ENCODE results near the genes MYCN and KCNS3.

GRCh38 chr2:15561547-15562371 lies 625 bp upstream of the NBAS start:
- CAGE, long polyA plus RNA = no peak
- RRBS = no CpG with 5 or more reads among the region's 13 CpGs

DNA sequence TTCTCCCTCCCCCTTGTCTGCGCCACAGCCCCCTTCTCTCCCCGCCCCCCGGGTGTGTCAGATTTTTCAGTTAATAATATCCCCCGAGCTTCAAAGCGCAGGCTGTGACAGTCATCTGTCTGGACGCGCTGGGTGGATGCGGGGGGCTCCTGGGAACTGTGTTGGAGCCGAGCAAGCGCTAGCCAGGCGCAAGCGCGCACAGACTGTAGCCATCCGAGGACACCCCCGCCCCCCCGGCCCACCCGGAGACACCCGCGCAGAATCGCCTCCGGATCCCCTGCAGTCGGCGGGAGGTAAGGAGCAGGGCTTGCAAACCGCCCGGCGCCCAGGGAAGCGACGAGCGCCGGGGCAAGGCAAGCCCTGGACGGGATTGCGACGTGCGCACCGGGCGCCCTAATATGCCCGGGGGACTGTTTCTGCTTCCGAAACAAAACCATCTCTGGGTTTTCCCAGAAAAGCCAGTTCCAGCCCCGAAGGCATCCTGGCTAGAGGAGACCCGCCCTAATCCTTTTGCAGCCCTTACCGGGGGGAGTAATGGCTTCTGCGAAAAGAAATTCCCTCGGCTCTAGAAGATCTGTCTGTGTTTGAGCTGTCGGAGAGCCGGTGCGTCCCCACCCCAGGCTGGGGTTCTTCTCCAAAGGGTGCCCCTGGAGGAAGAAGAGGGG lies at the start of gene MYCN:
Gene MYCN (plus strand): TSS at position 100 of the 665 bp plus-strand sequence.
- CAGE, long polyA plus RNA = no peak
- RRBS = 4% methylated on average over 18 of the region's 46 CpGs

DNA sequence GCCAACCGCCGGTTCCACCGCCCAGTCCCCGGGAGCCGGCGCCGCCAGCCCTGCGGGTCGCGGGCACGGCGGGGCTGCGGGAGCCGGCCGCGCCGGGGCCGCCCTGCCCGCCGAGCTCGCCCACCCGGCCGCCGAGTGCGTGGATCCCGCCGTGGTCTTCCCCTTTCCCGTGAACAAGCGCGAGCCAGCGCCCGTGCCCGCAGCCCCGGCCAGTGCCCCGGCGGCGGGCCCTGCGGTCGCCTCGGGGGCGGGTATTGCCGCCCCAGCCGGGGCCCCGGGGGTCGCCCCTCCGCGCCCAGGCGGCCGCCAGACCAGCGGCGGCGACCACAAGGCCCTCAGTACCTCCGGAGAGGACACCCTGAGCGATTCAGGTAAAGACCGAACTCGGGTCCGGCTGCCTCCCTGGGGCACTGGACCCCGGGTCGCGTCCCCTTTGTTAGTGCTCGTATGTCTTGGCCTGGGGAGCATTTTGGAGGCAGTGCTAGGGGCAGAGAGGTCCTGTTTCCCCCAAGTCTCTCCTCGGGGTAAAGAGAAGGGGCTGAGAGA lies 2.2 kb downstream of the MYCN start:
- CAGE, long polyA plus RNA = no peak
- RRBS = 5% methylated on average over 45 of the region's 62 CpGs

- CAGE, long polyA plus RNA = no peak
- RRBS = 50% methylated on average over 1 of the region's 18 CpGs
Observed at GRCh38 chr2:15943030-15943939, 2.9 kb downstream of the MYCN start.

- CAGE, long polyA plus RNA = no peak
- RRBS = no CpG with 5 or more reads among the region's 12 CpGs
Observed at GRCh38 chr2:16050815-16051610, 110.7 kb downstream of the MYCN start.

GRCh38 chr2:16123955-16124332 lies 183.6 kb downstream of the MYCN start:
- CAGE, long polyA plus RNA = no peak
- RRBS = no CpG with 5 or more reads among the region's 5 CpGs

GRCh38 chr2:16407275-16407788 lies 258.3 kb downstream of the CYRIA start:
- CAGE, long polyA plus RNA = no peak
- RRBS = no CpG with 5 or more reads among the region's 10 CpGs

- CAGE, long polyA plus RNA = no peak
- RRBS = no CpG with 5 or more reads among the region's 2 CpGs
Observed at GRCh38 chr2:16548383-16548957, 117.2 kb downstream of the CYRIA start.

DNA sequence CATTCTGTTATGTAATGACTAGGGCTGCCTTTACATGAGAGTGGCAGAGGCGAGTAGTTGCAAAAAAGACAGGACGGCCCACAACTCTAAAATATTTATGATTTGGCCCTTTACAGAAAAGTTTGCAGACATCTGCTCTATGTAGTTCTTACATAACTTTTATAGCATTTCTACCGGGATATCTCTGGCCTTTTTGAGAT lies 102.9 kb downstream of the CYRIA start:
- CAGE, long polyA plus RNA = no peak
- RRBS = no CpG with 5 or more reads among the region's 3 CpGs

GRCh38 chr2:16612499-16613068 lies 53.0 kb downstream of the CYRIA start:
- CAGE, long polyA plus RNA = no peak
- RRBS = no CpG with 5 or more reads among the region's 7 CpGs

DNA sequence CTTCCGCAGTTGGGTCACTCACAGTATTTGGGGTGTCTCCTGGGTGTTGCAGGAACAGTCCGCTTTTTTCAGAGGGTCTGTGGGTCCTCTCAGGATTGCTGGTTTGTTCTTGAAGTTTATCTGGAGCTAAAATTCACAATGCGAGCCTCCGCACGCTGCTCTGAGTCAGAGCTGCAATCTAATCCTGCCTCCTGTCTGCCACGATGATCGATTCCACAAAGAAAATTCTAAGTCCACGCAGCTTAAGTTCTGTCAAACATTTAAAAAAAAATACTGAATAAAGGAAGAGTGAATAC lies 76.5 kb downstream of the RAD51AP2 start:
- CAGE, long polyA plus RNA = no peak
- RRBS = no CpG with 5 or more reads among the region's 8 CpGs

- CAGE, long polyA plus RNA = no peak
- RRBS = 0% methylated on average over 2 of the region's 24 CpGs
Observed at GRCh38 chr2:17539450-17540285, 828 bp upstream of the VSNL1 start.

GRCh38 chr2:17618965-17619164 lies 78.4 kb downstream of the VSNL1 start:
- CAGE, long polyA plus RNA = no peak
- RRBS = no CpG with 5 or more reads among the region's 3 CpGs

- CAGE, long polyA plus RNA = no peak
- RRBS = no CpG with 5 or more reads among the region's 2 CpGs
Observed at GRCh38 chr2:17741370-17741811, 12.2 kb downstream of the SMC6 start.

GRCh38 chr2:17752075-17752891 lies 1.3 kb downstream of the SMC6 start:
- CAGE, long polyA plus RNA = no peak
- RRBS = no CpG with 5 or more reads among the region's 5 CpGs

DNA sequence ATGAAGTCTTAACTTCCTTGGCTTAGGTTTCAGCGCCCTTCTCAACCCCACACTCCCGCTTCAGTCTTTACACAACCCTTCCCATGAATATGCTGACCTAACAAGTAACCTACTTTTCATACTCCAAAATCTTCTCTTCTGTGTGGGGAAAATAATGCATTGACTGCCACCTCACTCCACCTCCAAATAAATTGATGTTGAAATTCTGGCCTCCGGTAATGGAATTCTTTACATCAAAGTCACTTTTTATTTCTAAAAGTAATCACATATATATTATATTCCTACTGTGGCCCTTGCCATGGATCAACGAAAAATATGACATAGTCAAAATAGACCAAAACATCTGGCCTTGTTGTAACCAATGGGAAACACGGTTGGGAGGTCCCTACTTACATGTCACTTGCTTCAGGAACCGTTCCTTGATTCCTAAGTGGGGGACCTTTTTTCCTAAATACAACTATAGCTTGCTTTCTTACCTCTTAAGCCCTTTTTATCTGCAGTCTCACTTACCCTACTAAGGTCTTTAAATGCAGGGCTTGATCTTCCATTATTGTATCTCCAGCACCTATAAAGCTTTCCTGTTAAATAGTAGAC lies 1.0 kb downstream of the GEN1 start:
- CAGE, long polyA plus RNA = no peak
- RRBS = no CpG with 5 or more reads among the region's 6 CpGs

GRCh38 chr2:17763554-17764485 lies 9.9 kb downstream of the GEN1 start:
- CAGE, long polyA plus RNA = no peak
- RRBS = no CpG with 5 or more reads among the region's 11 CpGs

DNA sequence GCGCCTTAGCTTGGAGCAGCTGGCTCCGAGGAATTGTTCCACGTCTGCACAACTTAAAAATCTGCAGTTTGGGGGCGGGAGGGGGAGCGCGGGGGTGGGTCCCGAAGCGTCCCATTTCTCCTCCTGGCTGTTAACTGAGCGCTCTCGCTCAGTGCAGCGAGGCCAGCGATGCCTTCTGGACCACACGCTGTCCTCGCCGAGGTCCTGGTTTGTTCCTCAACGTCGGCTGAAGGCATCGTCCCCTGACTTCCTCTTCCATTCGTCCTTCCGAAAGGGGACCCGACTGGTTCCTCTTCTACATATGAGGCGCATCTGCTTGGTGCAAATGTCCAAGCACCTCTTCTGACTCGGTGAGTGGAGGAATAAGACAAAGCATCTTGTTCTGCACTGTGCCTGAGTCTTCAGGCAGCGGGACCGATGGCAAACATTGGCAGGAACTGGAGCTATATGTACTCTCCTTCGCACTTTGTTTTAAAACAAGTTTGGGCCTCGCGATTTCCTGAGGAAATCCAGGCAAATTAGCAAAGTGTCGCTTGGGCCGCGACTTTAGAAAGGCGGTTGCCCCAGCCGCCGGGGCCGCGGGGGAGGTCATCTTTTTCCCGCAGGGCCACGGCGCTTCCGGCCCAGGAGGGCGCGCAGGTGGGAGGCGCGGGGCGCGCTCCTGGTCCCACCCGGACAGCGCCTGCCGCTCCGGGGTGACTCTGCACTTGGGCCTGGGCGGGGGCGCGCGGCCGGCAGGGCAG lies 599 bp upstream of the KCNS3 start:
- CAGE, long polyA plus RNA = no peak
- RRBS = 3% methylated on average over 20 of the region's 55 CpGs

- CAGE, long polyA plus RNA = no peak
- RRBS = under 1% methylated on average over 27 of the region's 50 CpGs
Observed at GRCh38 chr2:17878440-17878737, at the start of gene KCNS3. Gene KCNS3, plus strand, starts transcription at chr2:17878667.

- CAGE, long polyA plus RNA = no peak
- RRBS = no CpG with 5 or more reads among the region's 5 CpGs
Observed at GRCh38 chr2:18480023-18480576, 80.4 kb downstream of the RDH14 start.

All from osteoblast (primary cell).